ENCODE data around the genes RHOXF2, GLUD2, TEX13D and SH2D1A.

- RRBS: no CpG with 5 or more reads among the region's 20 CpGs
Observed at GRCh38 chrX:120158362-120158918, at the start of gene RHOXF2. Gene RHOXF2, plus strand, starts transcription at chrX:120158613.

- RRBS: no CpG with 5 or more reads among the region's 3 CpGs
Observed at GRCh38 chrX:120438701-120439156, 30.4 kb downstream of the LAMP2 start.

GRCh38 chrX:121047320-121047811, at the start of gene GLUD2:
Gene GLUD2, plus strand, starts transcription at chrX:121047610.
- RRBS: 44% methylated on average over 7 of the region's 49 CpGs

GRCh38 chrX:123201566-123201947, 17.5 kb downstream of the GRIA3 start:
- RRBS: no CpG with 5 or more reads among the region's 4 CpGs

DNA sequence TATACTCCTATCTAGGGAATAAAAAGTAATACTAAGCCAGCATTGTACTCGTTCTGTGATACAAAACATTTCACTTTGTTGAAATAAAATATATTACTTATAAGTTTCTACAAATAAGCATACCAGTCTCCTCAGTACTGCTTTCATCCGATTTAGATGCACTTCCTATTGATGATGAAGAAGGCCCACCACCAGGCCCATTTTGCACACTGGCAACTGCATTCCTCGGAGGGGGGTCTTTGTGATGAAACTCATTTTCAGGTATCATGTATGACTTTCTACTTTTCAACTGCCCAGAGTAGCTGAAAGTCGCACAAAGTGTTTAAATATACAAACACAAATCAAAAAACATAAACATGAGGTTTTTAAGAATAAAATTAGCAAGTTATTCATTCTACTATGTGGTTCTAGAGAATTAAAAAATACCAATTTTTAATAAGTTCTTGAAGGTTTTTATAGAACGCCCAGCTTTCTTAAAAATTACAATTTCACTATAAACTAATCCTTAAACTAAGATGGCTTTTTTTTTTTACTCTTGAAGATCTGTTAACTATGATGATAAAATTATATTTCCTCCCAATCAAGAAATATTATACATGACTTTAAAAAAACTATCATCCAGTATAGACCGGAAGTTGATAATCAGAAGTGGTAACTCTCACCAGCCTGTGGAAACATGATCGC, 109.7 kb downstream of the THOC2 start:
- RRBS: no CpG with 5 or more reads among the region's 7 CpGs

DNA sequence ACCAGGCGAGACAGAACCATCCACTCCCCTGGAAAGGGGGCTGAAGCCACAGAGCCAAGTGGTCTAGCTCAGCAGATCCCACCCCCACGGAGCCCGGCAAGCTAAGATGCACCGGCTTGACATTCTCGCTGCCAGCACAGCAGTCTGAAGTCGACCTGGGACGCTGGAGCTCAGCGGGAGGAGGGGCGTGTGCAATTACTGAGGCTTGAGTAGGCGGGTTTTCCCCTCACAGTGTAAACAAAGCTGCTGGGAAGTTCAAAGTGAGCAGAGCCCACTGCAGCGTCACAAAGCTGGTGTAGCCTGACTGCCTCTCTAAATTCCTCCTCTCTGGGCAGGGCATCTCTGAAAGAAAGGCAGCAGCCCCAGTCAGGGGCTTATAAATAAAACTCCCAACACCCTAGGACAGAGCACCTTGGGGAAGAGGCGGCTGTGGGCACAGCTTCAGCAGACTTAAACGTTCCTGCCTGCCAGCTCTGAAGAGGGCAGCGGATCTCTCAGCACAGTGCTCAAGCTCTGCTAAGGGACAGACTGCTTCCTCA, 84.3 kb downstream of the THOC2 start:
- RRBS: no CpG with 5 or more reads among the region's 14 CpGs

DNA sequence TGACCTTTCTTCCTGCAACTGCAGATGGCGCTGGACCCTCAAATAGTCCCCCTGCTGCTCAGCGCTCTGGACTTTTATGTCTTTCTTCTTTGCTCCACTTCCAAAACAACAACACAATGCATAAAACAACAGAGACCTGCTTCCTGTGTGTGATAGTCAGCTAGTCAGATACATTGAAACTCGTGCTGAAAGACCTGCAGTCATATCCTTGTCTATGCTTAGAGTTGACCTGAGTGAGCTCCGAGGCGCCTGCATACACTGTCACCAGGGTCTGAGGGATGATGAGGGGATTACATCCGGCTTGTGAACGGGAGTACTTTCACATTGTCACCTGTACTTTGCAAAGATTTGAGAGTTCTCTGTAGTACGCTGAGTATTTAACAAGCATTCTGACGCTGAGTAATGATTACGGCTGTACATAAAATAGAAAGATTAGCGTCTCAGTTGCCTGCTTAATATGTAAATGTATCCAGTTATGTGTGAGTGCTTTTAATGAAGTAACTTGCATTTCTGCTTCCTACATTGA, 108.8 kb upstream of the TEX13D start:
- RRBS: no CpG with 5 or more reads among the region's 11 CpGs

- RRBS: 93% methylated on average over 7 of the region's 23 CpGs
Observed at GRCh38 chrX:124332306-124332983, at the start of gene TEX13D. Gene TEX13D, plus strand, starts transcription at chrX:124332660.

- RRBS: no CpG with 5 or more reads among the region's 17 CpGs
Observed at GRCh38 chrX:124346139-124346865, at the start of gene SH2D1A. Gene SH2D1A, plus strand, starts transcription at chrX:124346563.

- RRBS: 39% methylated on average over 7 of the region's 17 CpGs
Observed at GRCh38 chrX:125206060-125206678, 113.5 kb upstream of the TEX13C start.

- RRBS: no CpG with 5 or more reads among the region's 4 CpGs
Observed at GRCh38 chrX:129539559-129539891, 534 bp upstream of the OCRL start.

- RRBS: no CpG with 5 or more reads among the region's 36 CpGs
Observed at GRCh38 chrX:129931558-129932037, 25.6 kb downstream of the UTP14A start.

GRCh38 chrX:129959514-129959962, 22.9 kb upstream of the BCORL1 start:
- RRBS: no CpG with 5 or more reads among the region's 22 CpGs

DNA sequence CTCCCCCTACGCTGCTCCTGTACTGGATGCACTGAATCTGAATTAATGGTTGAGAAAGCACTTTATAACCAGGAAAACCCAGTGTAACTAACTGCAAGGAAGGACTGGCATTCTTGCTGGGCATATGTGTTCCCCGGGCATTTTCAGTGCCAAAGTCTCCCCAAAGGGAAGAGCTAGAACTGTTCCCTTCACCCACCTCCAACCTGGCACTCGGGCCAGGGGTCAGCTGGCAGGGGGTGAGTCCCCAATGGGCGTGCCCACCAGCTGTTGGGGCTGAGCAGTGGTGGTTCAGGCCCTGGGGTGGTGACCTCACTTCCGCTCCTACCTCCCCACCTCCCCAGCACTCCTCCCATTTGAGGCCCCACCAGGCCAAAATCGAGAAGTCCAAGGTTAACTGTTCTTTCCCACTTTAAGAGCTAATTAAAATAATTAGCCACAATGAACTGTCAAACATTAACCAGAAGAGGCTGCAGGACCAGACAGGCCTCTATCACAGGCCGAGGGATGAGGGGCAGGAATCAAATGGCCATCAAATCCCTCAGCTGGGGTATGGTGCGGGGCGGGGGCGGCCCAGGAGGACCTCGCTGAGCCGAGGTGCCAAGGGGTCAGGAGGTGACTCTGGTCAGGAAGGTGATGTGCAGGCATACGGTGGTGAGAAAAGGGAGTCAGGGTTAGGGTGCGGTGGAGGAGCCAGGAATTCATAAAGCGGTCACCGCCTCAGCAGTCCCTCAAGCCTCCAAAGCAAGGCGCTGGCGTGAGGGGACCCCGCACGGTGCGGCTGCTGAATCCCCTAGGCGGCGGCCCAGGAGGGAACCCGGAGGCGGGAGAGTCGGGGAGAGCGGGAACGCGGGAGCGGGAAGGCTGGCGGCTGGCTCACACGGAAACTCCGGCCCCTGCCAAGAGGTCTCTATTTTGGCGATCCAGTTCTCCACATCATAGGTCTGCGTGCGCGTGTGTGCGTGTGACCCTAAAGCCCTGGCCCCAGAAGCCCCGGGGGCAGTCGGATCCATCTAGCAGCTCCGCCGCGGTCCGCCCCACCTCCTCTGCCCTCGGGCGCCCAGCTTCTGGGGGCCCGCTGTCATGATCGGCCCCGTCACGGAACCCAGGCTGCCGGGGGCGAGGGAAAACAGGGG, 978 bp downstream of the ELF4 start:
- RRBS: 24% methylated on average over 15 of the region's 52 CpGs

- RRBS: no CpG with 5 or more reads among the region's 21 CpGs
Observed at GRCh38 chrX:130959111-130959589, 56.1 kb upstream of the ENOX2 start.

- RRBS: no CpG with 5 or more reads among the region's 6 CpGs
Observed at GRCh38 chrX:131251478-131251699, 37.7 kb downstream of the IGSF1 start.

DNA sequence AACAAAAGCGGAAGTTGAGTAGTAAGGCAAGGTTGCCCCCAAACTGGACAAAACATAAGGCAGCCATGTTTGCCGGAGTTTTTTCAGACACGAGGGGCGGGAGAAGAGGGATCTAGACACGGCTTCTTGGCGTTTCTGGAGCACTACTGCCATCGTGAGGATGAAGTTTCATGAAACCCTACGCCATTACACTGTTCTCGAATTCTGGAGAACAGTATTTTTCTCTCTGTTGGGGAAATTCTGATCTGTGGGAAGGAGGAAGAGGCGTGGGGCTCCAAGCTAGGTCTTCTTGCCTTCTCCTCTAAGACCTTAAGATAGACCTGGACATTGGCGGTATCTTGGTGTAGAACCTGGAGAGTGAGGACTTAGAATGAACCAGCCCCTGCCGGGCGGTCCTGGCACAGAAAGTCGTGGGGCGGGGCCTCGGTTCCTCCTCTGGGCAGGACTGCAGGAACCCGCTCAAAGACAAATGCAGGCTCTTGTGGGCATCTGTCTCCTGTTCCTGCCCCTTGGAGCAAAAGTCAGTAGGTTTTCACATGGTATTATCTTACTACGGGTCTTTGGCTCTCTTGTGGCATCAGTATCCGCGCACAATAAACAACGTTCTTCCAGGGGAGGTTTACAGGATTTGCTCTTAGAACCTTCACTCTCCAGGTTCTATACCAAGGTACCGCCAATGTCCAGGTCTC, 160.5 kb downstream of the OR13H1 start:
- RRBS: no CpG with 5 or more reads among the region's 22 CpGs

- RRBS: no CpG with 5 or more reads among the region's 3 CpGs
Observed at GRCh38 chrX:131828061-131828417, 195.1 kb upstream of the STK26 start.

GRCh38 chrX:132161380-132162461, 33.9 kb upstream of the FRMD7 start:
- RRBS: no CpG with 5 or more reads among the region's 37 CpGs

Data from GM19240 (cell line).